ENCODE measurements around the genes MRI1, PODNL1 and C19orf67.

DNA sequence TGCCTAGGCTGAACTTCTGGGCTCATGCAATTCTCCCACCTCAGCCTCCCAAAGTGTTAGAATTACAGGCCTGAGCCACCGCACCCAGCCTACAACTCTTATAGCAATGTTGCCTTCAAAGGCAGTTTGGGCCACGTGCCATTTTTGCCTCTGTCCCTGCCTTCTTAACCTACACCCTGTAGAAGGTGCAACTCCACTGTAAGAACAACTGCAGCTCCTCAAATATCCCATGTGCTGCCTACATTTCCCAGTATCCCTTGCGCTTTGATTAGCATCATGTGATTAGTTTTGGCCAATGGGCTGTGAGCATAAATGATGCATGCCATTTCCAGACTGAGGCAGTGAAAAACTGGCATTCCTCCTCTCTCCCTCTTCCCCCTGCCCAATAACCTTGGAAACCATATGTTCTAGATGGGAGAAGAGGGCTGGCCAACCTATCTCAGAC is 58.6 kb upstream of the YJU2B start:
- PRO-cap, result no peak

GRCh38 chr19:13755003-13755275 is 7.2 kb downstream of the YJU2B start:
- PRO-cap, result no peak

- PRO-cap, result bidirectional peak, plus-strand start at chr19:13764533, minus-strand start at chr19:13764473
Observed at GRCh38 chr19:13764038-13765310, at the start of gene MRI1. MRI1 (plus strand) TSS chr19:13764522.

GRCh38 chr19:13800946-13801331 is 5.7 kb downstream of the ZSWIM4 start:
- PRO-cap, result no peak

DNA sequence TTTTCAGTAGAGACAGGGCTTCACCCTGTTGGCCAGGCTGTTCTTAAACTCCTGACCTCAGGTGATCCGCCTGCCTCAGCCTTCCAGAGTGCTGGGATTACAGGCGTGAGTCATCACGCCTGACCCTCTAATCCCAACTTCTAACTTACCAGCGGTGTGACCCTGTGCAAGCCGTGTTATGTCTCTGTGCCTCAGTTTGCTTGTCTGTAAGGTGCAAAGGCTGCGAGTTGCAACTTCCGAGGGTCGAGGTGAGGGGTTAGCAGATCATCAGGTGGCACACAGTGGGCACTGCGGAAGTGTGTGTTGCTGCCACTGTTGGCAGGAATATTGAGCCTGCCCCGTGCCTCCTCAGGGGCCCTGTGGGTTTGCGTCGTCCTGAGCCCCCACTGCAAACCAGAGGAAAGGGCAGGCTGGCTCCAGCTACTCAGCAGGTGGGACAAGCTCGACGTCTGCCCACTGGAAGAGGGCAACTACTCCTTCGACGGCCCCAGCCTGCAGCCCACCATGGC is 17.5 kb downstream of the ZSWIM4 start:
- PRO-cap, result no peak

- PRO-cap, result no peak
Observed at GRCh38 chr19:13825337-13826603, 30.5 kb downstream of the ZSWIM4 start.

- PRO-cap, result no peak
Observed at GRCh38 chr19:13937742-13938843, at the start of gene PODNL1. PODNL1 (minus strand) TSS chr19:13938417.

GRCh38 chr19:14059505-14060024 is 2.3 kb downstream of the PALM3 start:
- PRO-cap, result no peak

- PRO-cap, result no peak
Observed at GRCh38 chr19:14073940-14074895, 1.6 kb downstream of the MISP3 start.

GRCh38 chr19:14085608-14086826 is at the start of gene C19orf67:
C19orf67 (minus strand) TSS chr19:14085783.
- PRO-cap, result no peak

DNA sequence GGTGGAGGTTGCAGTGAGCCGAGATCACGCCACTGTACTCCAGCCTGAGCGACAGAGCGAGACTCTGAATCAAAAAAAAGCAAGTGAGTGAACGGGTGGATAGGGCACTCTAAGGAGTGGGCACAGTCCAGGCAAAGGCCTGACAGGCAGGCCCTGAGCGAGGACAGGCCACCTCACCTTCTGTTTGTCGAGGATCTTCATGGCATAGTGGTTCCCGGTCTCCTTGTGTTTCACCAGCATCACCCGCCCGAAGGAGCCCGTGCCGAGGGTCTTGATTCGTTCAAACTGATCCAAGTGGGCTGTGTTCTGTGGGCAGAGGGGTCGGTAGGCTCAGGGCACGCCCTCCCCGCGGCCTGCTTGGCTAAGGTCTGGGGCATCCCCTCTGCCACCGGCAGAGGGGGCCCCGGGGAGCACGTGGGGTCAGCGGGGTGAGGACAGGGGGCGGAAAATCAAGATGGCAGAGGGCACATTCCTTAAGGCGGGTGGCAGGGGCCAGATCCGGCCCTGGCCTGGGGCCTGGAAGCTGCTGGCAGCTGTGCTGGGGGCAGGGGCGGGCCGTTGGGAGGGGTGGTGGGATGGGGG is 10.9 kb downstream of the PRKACA start:
- PRO-cap, result no peak

DNA sequence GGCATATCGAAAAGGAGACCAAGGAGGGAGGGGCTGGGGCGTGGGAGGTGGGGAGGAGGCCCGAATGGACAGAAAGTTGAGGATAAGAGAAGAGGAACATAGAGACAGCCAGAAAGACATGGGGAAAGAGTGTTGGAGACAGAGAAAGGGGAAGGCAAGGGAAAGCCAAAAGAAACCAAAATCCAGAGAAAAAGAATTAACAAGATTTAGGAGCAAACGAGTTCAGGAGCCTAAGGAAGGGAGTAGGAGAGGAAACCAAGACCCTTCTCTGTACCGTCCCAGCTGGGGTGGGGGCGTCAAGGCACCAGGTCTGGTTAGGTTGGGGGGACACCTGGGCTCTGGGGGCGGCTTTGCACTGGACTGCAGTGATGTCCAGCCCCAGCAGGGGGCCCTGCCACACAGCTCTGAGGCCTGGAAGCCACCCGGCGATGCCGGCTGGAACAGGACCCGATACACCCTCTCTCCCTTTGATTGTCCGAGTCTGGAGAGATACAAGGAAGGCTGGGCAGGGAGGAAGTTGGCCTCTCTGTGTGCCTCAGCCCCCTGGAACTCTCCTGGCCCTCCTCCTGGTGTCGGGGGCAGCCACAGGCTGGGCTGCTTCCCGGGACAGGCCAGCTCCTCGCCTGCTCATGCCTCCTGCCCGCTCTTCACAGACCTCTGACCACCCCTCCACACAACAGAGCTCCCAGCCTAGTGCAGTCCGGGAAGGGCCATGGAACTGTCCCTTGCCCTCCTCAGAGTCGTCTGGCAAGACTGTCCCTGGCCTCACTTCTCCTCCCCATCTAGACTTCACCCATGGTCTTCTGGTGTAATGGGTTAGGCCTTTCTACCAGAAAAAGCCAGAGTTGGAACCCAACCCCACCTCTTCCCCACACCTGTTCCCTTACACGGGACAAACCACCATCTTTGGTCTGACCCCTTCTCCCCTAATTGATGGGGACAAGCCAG is 11.8 kb upstream of the ASF1B start:
- PRO-cap, result unidirectional peak, plus-strand start at position 421 of the sequence

DNA sequence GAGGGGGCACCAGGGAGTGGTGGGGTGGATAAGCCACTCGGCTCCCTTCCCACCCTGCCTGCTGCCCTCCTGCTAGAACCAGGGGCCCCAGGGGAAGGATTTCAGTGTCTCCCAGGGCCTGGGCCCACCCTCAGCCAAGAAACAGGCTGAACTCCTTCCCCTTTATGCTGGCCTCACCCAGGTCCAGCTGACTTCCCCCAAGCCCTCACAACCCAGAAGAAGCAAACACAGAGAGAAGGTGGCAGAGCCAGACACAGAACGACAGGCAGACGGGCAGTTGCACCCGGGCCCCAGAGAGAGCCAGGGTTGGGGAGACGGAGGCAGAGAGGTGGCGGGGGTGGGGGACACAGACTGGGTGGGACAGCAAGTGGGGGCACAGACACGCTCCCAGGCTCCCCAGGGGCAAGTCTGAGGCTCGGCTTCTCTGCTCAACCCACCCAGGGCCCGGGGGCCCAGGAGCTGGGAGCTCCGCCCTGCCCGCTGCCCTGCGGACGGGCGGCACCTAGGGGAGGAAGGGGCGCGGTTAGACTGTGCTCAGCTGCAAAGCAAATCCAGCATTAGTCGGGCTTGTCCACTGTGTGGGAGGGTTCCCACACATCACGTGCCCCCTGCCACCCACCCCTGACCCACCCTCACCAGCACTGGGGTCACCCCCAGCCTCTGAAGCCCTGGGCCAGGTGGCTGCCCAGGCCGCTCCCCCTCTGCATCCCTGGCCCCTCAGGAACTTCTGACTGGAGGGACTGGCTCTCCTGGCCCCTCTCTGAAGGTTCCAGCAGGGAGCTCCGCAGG is 31.2 kb upstream of the ASF1B start:
- PRO-cap, result unidirectional peak, minus-strand start at position 461 of the sequence

- PRO-cap, result no peak
Observed at GRCh38 chr19:14221375-14221613, 15.3 kb upstream of the ADGRL1 start.

DNA sequence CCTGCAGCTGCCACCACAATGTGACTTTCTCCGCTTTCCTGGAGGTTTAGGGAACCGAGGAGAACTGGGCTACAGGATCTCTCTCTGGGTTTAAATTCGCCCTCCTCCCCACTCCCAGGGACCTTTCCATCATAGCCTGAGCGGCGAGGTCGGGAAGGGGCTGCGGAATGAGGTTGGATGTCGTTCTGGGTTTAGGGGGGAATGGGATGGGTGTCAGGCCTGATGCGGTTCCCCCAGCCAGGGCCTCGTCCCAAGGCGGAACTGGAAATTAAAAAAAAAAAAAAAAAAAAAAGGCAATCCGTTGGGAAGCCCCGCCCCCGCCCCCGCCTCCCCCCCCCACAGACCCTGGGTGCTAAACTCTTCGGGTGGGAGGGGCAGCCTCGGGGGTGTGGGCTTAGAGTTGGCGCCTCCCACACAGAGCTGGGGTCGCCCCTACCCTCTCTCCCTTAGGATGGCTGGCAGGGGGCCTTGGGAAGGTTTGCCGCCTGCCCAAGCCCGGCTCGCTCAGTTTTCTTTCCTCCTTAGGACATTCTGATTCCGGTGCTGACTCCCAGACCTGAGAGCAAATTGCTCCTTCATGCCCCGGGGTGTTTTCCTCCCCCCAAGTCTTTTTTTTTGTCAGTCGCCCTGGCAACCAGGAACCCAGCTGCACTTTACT is 87.5 kb upstream of the ADGRL1 start:
- PRO-cap, result unidirectional peak, minus-strand start at position 263 of the sequence

- PRO-cap, result no peak
Observed at GRCh38 chr19:14397416-14397926, 16.2 kb downstream of the ADGRE5 start.

GRCh38 chr19:14404222-14404855 is 14.8 kb downstream of the DDX39A start:
- PRO-cap, result no peak

DNA sequence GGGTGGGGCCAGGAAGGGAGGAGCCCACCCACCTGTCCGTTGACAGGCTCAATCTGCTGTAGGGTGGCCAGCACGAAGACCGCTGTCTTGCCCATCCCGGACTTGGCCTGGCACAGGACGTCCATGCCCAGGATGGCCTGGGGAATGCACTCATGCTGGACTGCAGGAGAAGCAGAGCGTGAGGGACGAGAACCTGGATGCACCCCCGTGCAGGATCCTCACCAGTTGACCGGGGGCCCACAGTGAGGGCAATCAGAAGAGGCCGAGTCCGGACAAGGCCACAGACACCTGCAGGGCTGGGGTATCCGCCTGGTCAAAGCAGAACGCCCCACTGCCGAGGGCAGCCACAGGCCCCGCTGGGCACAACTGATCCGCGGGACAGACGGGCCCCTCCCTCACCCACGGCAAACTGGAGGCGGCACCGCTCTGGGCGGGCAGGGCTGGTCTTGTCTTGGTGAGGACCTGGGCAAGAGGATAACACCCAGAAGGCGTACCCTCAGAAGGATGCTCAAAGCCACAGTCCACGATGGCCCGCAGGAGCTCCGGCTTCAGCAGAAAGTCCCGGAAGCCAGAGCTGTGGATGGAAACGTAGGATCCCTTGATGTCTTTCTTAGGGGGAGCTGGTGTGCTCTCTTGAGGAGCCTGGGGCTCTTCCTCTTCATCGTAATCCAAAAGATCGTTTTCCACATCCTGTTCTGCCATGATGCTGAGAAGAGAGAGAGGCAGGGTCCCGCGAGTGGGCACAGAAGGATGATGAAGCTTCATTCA is 6.4 kb downstream of the DDX39A start:
- PRO-cap, result no peak

DNA sequence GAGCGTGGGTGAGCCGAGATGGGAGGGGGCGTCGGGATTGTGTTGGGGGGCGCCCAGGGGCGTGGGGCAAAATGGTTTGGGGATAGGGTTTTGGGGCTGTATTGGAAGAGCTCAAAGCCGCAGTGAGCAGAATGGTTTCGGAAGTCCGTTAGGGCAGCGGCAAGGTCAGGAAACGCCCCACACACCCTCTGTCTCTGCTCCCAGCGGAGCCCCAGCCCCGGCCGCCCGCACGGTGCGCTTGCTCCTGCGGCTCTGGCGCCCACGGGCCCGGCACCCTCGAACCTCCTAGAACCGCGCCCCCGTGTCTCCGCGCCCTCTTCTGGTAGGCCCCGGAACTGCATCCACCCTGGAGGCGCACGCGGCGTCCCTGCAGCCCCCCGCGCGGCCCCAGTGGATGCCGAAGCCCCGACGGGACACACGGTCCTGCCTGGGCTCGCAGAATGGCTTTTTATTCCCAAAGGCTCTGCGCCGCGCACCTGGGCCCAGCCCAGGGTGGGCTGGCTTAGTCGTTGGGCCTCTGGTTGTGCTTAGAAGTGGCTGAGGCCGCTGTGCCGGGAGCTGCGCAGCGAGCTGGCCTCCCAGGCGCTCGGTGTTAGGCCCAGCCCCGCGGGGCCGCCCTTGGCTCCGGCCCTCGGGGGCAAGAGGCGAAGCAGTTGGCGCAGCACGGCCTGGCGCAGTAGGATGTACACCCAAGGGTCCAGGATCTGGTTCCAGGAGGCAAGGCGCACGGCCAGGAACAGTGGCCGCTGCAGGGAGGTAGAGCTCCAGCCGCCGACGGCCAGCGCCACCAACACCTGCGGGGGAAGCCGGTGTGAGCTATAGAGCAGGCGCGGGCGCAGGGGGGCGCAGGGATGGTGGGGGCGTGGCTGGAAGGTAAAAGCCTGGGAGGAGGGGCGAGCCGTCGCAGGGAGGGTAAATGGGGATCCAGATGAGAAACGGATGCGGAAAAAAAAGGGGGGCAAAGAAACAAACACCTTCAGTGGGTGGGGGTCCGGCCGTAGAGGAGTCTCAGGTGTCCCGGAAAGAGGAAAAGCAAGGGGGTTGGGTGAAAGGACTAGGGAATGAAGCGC is 2.8 kb downstream of the PTGER1 start:
- PRO-cap, result no peak

GRCh38 chr19:14497053-14497995 is 1.4 kb upstream of the GIPC1 start:
- PRO-cap, result no peak